ENCODE measurements around a stretch of chr11.

- PRO-cap, 2 experiments = no peak in any of the 2 experiments
- RAMPAGE, long total RNA, 5 experiments = no peak in any of the 5 experiments
Observed at GRCh38 chr11:20131850-20132674, 28.2 kb downstream of the DBX1 start.

DNA sequence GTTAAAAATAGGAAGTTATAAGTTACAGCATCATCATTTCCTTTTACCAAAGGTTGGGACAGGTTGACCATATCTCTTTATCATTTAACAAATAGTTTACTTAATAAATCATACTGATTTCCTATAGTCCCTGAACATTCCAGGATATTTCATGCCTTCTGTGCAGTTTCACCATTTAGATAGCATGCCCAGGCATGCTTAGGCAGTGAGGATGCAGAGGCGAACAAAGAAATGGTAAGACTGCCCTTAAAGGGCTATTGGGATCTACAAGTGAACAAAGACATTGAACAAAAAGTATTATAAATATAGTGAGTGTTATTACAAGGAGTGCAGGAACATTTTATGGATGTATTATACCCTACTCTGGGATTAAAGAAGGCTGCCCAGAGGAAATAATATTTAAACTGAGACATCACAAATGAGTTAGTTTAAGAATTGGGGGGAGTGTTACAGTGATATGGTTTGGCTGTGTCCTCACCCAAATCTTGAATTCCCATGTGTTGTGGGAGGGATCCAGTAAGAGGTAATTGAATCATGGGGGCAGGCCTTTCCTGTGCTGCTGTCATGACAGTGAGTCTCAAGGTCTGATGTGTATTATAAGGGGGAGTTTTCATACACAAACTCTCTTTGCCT, 96.6 kb downstream of the PRMT3 start:
- PRO-cap, 2 experiments = no peak in any of the 2 experiments
- RAMPAGE, long total RNA, 5 experiments = no peak in any of the 5 experiments

DNA sequence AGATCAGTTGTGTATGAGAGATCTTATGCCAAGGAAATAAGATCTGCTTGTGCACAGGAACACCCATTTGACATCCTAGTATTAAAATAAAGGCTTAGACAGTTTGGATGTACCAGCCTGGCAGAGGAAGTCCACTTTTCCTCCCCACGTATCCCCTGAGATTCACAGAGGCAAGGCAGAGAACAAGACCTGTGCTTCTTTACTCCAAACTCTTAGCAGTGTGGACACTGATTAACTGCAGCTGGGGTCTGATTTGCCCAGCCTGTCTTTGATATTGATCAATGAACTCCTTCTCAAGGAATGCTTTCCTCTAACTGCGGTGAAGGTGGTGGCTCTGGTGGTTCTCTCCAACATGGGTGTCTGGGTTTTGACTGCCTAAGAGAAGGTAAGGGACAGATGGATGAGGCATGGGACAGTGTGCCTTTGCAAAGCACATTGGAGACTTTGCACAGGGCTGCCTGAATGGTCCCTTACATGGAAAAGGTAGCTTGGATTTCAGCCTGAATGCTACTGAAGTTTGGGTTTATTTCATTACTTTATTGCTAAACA, 1.6 kb downstream of the GAS2 start:
- PRO-cap, 2 experiments = no peak in any of the 2 experiments
- RAMPAGE, long total RNA, 5 experiments = no peak in any of the 5 experiments

- PRO-cap, 2 experiments = no peak in any of the 2 experiments
- RAMPAGE, long total RNA, 5 experiments = no peak in any of the 5 experiments
Observed at GRCh38 chr11:24648954-24649282, 152.1 kb downstream of the LUZP2 start.

DNA sequence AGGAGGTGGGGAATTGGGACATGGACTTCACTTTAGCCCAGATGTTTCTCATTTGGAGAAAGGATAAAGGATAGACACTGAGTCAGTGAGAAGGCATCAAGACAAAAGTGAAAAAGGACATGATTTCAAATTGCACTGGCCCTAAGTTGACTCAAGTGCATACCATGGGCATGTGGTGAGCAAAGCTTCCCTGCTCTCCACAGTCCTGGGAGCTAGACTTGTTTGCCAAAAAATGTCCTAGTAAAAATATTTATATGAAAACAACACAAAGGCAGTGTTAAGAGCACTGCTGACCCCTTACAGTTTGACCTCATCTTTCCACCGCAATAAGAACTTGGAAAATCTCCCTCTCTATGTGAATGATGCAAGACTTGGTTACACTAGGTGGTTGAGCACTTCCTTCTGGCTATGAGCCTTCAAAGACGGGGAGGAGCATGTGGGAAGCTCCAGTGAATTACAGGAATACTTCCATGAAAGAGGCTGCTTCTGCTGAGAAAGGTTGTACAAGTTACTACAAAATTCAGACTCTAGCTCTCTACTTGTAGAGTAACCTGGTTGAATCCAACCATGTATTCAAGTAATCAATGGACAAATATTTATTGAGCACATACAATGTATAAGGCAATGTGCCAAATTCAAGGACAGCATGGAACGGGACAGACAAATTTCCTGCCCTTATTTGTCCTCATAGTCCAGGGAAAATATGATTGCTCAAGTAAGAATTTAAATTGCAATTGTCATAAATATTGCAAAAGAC, 46.4 kb upstream of the FIBIN start:
- PRO-cap, 2 experiments = peak in 1 of 2 experiments; most common plus-strand start position 449 of the sequence (in 1); most common minus-strand start position 119 of the sequence (in 1)
- RAMPAGE, long total RNA, 5 experiments = no peak in any of the 5 experiments

DNA sequence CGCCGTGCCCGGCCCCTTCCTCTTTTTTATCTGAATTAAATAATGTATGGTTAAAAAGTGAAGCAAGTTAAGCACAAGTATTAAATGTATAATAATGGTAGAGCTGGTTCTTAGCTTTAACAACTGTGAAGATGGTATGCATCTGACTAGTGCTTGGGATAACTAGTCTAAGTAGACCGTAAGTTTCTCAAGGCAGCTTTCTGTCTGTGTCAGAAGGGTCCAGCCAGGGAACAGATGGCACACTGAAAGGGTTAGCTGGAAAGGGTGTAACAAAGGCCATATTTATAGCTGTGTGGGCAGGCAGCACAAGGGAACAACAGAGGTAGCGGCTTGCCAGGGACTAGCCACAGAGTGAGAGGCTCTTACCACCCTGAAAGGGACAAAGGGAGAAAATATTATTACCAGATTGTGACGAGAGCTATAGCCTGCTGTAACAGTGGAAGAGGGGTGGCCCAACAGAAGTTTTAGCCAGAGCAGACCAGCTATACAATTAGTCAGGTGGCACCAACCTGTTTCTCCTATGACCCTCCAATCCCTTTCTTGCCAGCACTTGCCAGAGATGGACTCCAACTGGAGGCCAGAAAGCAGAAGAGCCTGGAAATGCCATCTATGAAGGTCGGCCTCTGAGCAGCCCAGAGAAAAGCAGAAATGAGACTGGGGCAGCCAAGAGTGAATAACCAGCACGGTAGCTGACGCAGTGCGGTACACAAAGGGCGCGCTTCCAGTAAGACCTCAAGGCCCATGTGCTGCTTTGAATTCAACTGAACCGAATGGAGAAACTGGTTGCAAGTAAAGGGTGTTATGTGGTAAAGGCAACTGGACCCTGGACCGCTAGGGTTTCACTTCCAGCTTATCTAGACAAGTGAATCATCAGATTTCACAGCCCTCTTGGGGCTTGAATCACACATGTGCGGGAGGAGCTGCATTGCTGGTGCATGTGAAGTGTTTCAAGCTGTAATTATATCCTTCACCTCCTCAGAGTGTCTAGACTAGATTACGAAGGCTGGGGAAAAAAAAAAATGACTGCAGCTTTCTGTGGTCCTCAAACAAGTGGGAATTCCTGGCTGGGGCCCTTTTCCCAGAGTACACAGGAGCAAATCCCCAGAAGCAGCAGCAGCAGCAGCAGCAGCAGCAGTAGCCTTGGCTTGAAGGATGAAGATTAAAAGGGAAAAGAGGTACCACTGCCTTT, 129.1 kb downstream of the CCDC34 start:
- PRO-cap, 2 experiments = no peak in any of the 2 experiments
- RAMPAGE, long total RNA, 5 experiments = no peak in any of the 5 experiments

DNA sequence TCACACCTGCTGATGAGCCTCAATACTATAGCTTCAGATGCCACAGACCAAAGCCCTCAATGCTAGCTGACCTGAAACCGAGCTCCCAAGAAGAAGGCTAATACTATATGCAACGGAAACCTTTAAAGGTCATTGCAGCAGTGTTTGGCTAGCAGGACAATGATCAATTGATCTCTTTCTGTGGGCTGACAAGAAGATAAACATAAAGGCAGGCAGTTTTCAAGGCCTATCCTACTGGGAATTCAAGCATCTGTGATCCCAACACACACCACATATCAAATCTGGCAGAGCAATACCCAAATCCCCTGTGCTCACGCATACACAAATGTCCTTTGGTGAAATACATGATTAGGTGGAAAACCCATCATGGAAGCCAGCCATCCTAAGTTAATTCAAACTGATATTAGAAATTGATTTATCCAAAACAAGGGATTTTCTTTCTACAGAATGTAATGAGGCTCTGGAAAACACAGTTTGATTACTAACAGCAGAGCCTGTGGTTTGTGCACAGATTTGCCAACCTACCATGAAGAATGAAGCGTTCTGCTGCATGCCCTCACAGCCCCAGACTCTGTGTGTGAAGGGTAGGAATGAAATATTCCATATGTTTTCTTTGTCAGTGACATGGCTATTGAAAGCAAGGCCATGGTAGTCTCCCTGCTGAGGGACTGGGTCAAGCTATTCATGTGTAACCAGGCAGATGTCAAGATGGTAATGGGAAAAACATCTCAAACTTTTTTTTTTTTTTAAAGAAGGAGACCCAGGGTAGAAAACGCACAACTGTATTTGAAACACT, 12.2 kb downstream of the LGR4 start:
- PRO-cap, 2 experiments = no peak in any of the 2 experiments
- RAMPAGE, long total RNA, 5 experiments = no peak in any of the 5 experiments

- PRO-cap, 2 experiments = peak in 2 of 2 experiments; most common plus-strand start chr11:27718928 (in 1); most common minus-strand start chr11:27719309 (in 1)
- RAMPAGE, long total RNA, 5 experiments = no peak in any of the 5 experiments
Observed at GRCh38 chr11:27718848-27719609, 18.8 kb upstream of the BDNF start.

DNA sequence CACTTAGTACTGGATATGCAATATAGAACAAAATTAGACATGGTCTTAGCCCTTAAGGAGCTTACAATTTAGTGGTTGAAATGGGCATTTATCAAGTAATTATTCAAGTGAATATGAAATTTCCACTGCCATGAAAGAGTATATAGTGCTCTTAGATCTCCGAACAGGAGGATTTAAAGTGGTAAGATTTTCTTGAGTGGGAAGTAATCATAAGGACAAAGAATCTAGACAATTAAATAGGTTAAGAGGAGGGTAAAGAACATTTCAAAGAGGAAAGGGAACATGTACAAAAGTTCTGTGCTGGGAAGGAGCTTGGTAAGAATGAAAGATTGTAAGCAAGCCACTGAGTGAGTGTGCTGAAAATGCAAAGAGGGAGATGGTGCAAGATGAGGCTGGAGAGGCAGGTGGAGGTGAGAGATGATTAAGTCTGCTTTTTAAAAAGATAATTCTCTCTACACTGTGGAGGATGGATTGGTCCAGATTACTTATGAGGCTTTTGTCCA, 18.6 kb downstream of the METTL15 start:
- PRO-cap, 2 experiments = no peak in any of the 2 experiments
- RAMPAGE, long total RNA, 5 experiments = no peak in any of the 5 experiments

GRCh38 chr11:28158717-28159701, 50.8 kb downstream of the METTL15 start:
- PRO-cap, 2 experiments = no peak in any of the 2 experiments
- RAMPAGE, long total RNA, 5 experiments = no peak in any of the 5 experiments

- PRO-cap, 2 experiments = no peak in any of the 2 experiments
- RAMPAGE, long total RNA, 5 experiments = no peak in any of the 5 experiments
Observed at GRCh38 chr11:28834811-28835213, 726.6 kb downstream of the METTL15 start.

DNA sequence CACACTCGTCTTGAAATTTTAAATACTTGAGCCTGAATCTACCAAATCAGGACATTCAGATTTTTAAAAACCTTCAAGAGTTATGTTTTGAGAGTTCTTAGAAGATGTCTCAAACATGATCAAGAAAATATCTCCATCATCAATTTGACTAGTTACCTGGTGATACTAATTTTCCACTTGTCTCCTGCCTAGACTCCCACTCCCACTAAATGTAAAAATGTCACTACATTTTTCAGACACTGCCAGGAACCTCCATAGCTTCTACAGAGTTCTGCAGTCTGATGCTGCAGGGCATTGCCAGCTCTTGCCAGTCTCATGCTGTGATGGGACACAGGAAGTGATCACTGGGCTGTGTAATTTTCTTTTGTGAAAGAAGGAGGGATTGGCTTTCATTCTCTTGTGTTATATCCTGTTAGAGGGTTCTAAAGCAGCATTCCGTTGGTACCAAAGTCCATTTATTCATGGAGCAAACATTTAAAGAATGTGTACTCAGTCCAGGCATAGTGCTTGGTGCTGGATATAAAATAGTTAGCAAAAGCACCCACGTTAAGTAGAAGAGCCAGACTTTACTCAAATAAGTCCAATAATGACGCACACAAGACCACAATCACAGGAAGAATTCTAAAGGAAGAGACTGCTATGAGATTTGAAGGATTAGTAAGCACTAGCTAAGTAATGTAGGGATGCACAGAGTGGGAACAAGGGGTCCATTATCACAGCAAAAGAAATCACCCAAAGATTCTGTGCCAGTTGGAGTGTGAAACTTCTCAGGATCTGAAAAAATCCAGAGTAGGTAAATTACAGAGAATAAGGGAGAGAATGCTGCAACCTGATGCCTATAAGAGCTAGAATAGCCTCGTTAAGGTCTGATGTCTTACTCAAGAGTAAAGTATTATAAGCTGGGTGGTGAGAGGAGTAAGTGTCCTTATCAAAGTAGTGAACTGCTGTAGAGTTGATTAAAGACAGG, 728.1 kb downstream of the METTL15 start:
- PRO-cap, 2 experiments = no peak in any of the 2 experiments
- RAMPAGE, long total RNA, 5 experiments = no peak in any of the 5 experiments

GRCh38 chr11:29781163-29781685, 235.6 kb downstream of the KCNA4 start:
- PRO-cap, 2 experiments = no peak in any of the 2 experiments
- RAMPAGE, long total RNA, 5 experiments = no peak in any of the 5 experiments

- PRO-cap, 2 experiments = no peak in any of the 2 experiments
- RAMPAGE, long total RNA, 5 experiments = no peak in any of the 5 experiments
Observed at GRCh38 chr11:30150453-30150799, 80.4 kb upstream of the FSHB start.

GRCh38 chr11:30635352-30636041, 49.3 kb upstream of the MPPED2 start:
- PRO-cap, 2 experiments = no peak in any of the 2 experiments
- RAMPAGE, long total RNA, 5 experiments = no peak in any of the 5 experiments

- PRO-cap, 2 experiments = no peak in any of the 2 experiments
- RAMPAGE, long total RNA, 5 experiments = no peak in any of the 5 experiments
Observed at GRCh38 chr11:31446353-31447025, 62.9 kb downstream of the IMMP1L start.

DNA sequence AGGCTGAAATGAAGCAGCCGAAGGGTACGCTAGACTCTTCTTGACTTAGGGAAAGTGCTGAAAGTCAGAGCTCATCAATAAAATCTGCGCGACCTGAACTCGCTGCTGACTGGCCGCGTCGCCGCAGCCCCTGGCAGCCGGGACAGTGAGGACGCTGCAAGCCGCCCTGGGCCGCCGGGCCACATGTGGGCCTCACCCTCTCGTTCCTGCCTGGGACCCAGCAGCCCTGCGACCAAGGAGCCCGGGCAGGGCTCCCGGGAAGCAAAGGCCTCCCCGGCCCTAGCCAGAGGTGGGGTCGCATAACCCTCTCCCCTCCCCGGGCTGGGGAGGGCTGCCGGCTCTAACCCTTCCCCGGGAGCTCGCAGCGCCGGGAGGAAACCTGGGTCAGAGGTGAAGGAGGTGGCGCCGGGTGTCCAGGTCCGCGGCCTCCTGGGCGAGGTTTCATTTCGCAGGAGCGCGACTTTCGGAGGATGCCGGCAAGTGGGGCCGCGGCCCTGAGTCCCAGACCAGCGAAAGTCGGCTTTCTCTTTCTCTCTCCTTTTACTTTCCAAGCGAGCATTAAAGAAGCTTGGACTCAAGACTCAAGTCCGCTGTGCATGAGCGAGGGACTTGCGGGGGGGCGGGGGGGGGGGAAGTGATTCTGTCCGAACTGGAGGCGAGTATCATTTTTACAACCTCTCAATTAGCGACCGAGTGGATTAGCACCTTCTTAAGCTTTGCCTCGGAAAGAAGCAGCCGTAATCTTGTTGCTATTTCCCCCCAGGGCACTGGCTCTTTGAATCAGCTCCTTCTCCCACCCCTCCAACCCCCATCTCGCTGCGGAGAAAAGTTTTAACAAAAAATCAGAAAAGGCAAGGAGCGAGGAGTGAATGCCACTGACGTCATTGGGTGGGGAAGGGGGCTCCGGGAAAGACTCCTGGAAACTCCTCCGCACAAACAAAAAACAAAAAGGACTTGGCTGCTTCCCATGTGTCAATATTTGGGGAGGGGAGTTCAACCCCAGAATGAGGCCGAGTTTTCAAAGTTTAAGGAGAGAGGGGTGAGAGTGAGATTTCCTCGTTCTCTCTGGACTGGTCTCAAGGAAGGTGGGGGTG, 2.0 kb upstream of the PAX6 start:
- PRO-cap, 2 experiments = no peak in any of the 2 experiments
- RAMPAGE, long total RNA, 5 experiments = no peak in any of the 5 experiments

- PRO-cap, 2 experiments = no peak in any of the 2 experiments
- RAMPAGE, long total RNA, 5 experiments = no peak in any of the 5 experiments
Observed at GRCh38 chr11:31817131-31818268, 6.4 kb upstream of the PAX6 start.

DNA sequence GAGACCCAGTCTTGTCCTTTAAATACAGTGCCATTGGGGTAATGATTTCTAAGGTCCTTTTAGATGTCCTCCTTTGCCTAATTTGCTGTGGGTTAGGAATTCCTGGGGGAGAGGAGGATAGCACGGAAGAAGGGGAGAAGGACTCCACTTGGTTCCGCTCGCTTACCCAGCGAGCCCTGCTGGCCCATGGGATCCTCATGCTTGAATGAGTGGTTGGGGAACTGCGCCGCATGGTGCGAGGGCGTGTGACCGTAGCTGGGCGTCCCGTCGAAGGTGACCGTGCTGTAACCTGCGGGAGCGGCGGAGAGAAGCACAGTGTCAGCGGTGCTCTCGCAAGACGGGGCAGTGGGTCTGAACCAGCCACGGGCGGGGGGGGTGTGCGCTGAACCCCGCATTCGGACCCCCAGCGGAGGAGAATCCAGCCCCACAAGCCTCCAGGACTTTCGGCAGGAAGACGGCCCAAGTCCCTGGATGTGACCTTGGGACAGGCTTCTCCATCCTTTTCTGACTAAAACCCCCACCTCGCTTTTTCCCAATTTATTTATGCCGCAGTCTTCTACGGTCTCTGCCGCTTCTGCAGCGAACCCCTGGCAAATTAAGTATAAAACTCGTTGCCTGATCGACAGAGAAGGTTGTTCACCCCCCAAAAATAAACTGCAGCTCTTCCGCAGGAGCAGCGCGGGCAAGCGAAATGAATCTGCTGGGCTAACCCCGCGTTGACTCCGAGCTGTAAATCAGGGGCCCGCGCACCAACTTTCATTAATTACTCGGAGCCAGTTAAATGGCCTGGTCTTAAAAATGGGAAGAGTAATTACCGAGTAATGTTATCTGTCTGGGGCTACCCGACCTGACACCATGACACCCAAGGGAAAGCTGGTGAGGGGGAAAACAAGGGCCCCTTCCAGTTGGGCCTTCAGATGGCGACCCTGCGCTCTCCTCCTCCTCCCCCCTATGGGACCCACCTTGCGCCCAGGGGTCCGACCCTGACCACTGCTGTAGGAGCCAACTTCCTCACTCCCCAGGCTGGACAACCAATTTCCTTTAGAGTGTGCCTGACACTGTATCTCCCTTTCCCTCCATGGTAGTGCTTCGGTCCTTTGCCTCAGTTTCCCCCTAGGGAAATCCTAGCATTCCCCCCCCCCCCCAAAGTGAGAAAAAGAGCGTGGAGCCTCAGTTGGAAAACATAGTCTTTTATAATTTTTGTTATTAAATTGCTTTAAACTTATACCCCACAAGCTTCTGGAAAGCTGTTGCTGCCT, 6.6 kb downstream of the WT1 start:
- PRO-cap, 2 experiments = no peak in any of the 2 experiments
- RAMPAGE, long total RNA, 5 experiments = no peak in any of the 5 experiments

- PRO-cap, 2 experiments = no peak in any of the 2 experiments
- RAMPAGE, long total RNA, 5 experiments = no peak in any of the 5 experiments
Observed at GRCh38 chr11:32436366-32436981, 1.1 kb upstream of the WT1 start.

All from thyroid gland (tissue), 7 donors.